Keratinocyte (primary cell): ENCODE measurements around a stretch of chr7.

DNA sequence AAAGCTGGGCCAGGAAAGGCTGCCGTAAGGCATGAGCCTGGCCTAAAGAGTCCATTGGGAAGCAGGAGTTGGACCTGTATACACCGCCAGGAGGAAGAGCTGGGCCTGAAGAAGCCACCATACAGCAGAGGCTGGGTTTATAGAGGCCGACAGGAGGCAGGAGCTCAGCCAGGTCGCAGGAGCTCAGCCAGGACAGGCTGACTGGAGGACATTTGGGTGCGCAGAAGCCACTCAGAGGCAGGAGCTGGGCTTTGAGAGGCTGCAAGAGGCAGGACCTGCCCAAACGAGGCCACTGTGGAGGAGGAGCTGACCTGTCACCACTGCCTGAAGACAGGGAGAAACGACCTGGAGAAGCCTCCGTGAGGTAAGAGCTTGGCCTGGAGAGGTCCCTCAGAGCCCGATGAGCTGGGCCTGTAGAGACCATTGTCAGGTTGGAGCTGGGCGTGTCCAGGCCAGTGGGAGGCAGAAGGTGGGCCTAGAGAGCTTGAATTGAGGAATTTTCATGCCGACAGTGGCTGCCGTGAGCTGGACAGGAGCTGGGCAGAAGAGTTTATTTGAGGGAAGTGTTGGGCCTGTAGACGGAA lies 173.9 kb downstream of the TPST1 start:
CAGE:
- cytosol, long polyA minus RNA = no peak
- cytosol, long polyA plus RNA = no peak
- long polyA plus RNA = no peak
- nucleus, long polyA minus RNA = no peak
- nucleus, long polyA plus RNA = no peak

DNA sequence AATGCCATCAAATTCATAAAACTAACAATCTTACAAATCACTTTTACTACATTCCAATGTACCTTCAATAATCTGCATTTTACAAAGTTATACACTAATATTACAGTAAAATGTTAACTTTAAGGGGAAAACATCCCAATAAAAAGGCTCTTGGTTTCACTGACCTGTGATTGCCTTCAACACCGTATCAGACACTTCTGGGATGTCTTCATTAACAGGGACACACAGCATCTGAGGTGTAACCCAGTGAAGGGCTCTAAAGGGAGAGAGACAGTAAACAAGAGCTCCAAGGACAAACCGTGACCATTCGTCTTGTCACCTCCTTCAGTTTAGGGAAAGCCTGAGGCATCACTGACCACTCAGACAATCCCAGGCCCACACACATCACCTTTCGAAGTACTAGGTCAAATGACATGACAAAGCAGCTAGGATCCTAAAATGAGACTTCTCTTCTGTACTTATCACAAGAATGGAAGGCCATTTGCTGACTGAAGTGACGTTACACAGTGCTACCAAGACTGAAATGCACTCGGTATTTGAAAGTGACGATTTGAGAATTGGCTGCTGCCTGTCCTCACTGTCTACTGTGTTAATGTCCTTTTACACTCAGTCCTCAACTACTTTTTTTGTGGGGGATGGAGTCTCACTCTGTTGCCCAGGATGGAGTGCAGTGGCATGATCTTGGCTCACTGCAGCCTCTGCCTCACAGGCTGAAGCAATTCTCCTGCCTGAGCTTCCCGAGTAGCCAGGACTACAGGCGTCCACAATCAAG lies 200.7 kb upstream of the KCTD7 start:
CAGE:
- cytosol, long polyA minus RNA = no peak
- cytosol, long polyA plus RNA = no peak
- long polyA plus RNA = no peak
- nucleus, long polyA minus RNA = no peak
- nucleus, long polyA plus RNA = no peak

CAGE:
- cytosol, long polyA minus RNA = no peak
- cytosol, long polyA plus RNA = no peak
- long polyA plus RNA = no peak
- nucleus, long polyA minus RNA = no peak
- nucleus, long polyA plus RNA = no peak
Observed at GRCh38 chr7:66700532-66701383, 39.8 kb upstream of the RABGEF1 start.

CAGE:
- cytosol, long polyA minus RNA = no peak
- cytosol, long polyA plus RNA = no peak
- long polyA plus RNA = no peak
- nucleus, long polyA minus RNA = no peak
- nucleus, long polyA plus RNA = no peak
Observed at GRCh38 chr7:66761488-66762214, 21.1 kb downstream of the RABGEF1 start.

DNA sequence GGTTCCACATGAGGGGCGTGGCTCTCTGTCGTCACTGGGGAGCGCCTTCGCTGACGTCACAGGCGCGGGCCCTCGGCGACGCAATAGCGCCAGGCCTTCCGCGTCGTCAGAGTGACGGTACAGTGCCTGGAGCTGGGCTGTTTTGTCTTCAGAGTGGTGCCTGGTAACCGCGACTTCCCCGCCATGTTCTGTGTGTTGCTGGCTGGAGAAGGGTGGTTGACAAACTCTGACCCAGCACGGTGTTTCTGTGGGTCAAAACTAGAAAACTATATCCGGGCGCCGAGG lies 76.1 kb upstream of the TMEM248 start:
CAGE:
- cytosol, long polyA minus RNA = no peak
- cytosol, long polyA plus RNA = no peak
- long polyA plus RNA = no peak
- nucleus, long polyA minus RNA = no peak
- nucleus, long polyA plus RNA = no peak

GRCh38 chr7:66845222-66845613 lies 75.8 kb upstream of the TMEM248 start:
CAGE:
- cytosol, long polyA minus RNA = no peak
- cytosol, long polyA plus RNA = no peak
- long polyA plus RNA = no peak
- nucleus, long polyA minus RNA = no peak
- nucleus, long polyA plus RNA = no peak

GRCh38 chr7:66860250-66860726 lies 60.7 kb upstream of the TMEM248 start:
CAGE:
- cytosol, long polyA minus RNA = no peak
- cytosol, long polyA plus RNA = no peak
- long polyA plus RNA = no peak
- nucleus, long polyA minus RNA = no peak
- nucleus, long polyA plus RNA = no peak

DNA sequence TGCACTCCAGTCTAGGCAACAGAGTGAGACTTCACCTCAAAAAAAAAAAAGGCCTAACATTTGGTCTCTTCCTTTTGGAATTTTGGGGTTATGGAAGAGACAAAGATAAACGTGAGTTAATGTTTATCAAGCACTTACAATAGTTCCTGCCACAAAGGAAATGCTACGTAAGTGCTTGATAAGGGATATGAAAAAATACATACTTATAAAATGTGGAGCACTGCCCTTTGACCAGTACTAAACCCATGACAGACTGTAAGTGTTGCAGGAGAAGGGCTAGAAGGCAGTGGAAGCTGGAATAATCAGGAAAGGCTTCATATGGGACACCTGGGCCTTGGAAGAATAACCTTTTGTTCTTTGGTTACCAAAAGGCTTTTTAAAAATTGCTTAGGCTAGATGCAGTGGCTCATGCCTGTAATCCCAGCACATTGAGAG lies 25.5 kb downstream of the TMEM248 start:
CAGE:
- cytosol, long polyA minus RNA = no peak
- cytosol, long polyA plus RNA = no peak
- long polyA plus RNA = no peak
- nucleus, long polyA minus RNA = no peak
- nucleus, long polyA plus RNA = no peak

CAGE:
- cytosol, long polyA minus RNA = no peak
- cytosol, long polyA plus RNA = no peak
- long polyA plus RNA = no peak
- nucleus, long polyA minus RNA = no peak
- nucleus, long polyA plus RNA = no peak
Observed at GRCh38 chr7:66958943-66959415, 36.4 kb downstream of the SBDS start.

DNA sequence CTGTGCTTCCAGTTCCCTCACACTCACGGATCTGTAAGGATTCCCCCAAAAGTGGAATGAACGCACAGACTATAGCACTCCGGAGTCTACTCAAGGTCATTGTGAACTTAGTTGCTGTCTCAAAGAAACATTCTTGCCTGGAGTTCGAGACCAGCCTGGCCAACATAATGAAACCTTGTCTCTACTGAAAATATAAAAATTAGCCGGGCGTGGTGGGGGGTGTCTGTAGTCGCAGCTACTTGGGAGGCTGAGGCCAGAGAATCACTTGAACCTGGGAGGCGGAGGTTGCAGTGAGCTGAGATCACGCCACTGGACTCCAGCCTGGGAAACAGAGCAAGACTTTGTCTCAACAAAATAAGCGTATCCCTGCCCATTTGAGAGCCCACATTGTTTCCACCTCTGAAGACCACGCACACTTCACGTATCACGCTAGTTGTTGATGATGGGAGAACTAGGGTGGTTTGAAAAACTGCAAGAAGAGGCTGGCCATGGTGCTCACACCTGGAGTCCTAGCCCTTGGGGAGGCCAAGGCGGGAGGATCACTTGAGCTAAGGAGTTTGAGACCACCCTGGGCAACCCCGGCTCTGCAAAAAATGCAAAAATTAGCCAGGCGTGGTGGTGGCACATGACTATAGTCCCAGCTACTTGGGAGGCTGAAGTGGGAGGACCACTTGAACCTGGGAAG lies 35.8 kb downstream of the SBDS start:
CAGE:
- cytosol, long polyA minus RNA = no peak
- cytosol, long polyA plus RNA = no peak
- long polyA plus RNA = no peak
- nucleus, long polyA minus RNA = no peak
- nucleus, long polyA plus RNA = no peak

DNA sequence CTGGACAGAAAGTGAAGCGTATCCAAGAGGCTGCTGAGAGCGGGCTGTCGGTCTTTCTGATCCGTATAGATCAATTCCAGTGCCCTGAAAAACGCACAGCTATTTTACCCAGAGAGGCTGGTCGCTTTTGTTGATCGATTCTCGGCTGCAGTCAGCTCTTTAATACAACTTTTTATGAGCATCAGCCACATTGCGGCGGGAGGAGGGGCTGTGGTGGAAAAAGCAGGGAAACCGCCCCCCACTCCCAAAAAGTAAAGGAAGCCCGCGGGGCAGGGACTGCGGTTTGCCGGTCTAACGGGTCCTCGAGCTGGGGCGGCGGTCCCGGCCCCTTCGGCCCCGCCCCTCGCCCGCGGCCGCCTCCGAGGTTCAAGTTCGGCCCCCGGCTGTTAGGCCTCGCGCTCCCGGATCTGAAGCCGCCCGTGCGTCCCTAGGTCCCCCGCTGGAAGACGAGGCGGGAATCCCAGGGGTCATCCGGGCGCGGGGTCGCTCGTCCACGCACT lies 1.1 kb upstream of the AUTS2 start:
CAGE:
- cytosol, long polyA minus RNA = no peak
- cytosol, long polyA plus RNA = no peak
- long polyA plus RNA = no peak
- nucleus, long polyA minus RNA = no peak
- nucleus, long polyA plus RNA = no peak

CAGE:
- cytosol, long polyA minus RNA = no peak
- cytosol, long polyA plus RNA = no peak
- long polyA plus RNA = no peak
- nucleus, long polyA minus RNA = no peak
- nucleus, long polyA plus RNA = no peak
Observed at GRCh38 chr7:69597626-69597811, 756 bp upstream of the AUTS2 start.

DNA sequence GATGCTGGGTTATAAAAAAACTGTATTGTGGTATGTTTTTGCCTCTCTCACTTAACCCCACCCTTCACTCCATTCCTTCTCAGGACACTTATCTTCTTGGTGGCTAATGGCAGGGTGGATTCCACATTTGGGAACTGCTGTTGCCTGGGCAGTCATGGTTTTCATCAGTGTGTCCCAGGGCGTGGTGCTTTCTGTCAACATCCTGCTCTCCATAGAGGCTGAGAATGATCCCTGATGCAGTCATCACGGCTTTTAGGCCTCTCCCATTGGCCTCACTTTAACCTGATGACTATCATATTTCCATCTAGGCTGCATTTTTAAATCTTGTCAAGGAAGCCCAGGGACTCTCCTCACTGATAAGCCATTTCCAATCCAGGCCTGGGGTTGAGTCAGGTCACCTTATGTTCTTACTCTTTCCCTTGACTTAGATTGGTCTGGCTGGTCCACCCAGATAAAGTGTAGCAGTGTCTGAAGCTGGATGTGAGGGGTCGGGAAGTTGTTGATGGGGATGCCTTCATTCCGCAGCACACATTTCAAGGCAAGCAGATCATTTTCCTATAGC lies 176.9 kb downstream of the AUTS2 start:
CAGE:
- cytosol, long polyA minus RNA = no peak
- cytosol, long polyA plus RNA = no peak
- long polyA plus RNA = no peak
- nucleus, long polyA minus RNA = no peak
- nucleus, long polyA plus RNA = no peak

DNA sequence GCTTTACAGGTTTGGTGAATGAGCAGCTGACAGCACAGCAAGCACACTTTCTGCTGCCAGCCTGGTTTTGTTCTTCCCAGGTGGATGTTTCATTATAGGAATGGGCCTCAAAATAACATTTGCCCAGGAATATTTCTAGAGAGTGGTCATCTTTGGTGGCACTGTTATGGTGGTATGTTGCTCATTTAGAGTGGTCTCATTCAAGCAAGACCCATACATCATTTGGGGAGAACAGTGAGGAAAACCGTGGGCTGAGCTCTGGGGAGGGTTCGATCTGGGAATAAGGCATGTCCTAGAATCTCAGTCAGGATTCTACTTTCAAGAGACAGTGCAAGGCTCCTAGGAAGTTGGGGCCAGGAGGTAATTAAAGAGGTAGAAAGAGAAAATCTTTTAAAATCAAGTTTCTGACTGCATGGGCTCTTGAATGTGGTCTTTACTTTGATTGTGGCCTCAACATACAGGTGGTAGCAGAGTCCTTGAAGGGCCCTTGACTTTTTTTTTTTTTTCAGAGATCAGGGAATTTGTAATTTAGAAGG lies 556.8 kb downstream of the AUTS2 start:
CAGE:
- cytosol, long polyA minus RNA = no peak
- cytosol, long polyA plus RNA = no peak
- long polyA plus RNA = no peak
- nucleus, long polyA minus RNA = no peak
- nucleus, long polyA plus RNA = no peak

GRCh38 chr7:70497396-70497931 lies 634.5 kb upstream of the GALNT17 start:
CAGE:
- cytosol, long polyA minus RNA = no peak
- cytosol, long polyA plus RNA = no peak
- long polyA plus RNA = no peak
- nucleus, long polyA minus RNA = no peak
- nucleus, long polyA plus RNA = no peak

DNA sequence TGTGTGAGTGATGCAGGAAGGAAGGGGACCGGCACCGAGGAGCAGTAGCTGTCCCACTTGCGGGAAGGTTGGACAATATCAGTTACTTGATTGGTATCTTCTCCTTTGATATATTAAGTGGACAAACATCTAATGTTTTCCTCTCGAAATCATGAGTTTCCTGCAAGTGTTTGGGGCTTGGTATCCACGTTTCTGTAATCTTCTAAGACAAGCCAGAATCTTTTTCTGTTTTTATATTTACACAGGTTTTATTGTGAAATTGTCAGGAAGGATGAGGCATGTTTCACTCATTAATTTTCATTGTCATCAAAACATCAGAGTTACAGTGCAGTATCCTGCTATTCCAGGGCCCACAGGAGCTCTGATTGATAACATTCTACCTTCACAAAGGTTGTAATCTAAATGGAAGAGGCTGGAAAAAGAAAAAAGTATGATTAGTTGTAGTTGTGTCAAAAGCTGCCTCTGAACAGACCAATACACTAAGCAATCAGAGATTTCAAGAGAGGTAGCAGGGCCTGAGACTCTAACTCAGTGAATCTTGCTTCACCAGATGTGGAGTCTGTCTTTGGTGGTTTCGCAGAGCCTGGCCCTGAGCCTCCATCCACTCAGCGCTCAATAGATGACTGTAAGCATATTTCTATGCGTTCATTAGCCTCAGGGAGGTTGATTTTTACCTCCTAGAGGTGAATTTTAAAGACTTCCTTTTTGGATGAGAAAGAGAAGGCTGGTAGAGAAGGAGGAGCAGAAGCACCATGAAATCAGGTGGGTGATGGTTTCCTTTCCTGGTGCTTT lies 627.2 kb upstream of the GALNT17 start:
CAGE:
- cytosol, long polyA minus RNA = no peak
- cytosol, long polyA plus RNA = no peak
- long polyA plus RNA = no peak
- nucleus, long polyA minus RNA = no peak
- nucleus, long polyA plus RNA = no peak

DNA sequence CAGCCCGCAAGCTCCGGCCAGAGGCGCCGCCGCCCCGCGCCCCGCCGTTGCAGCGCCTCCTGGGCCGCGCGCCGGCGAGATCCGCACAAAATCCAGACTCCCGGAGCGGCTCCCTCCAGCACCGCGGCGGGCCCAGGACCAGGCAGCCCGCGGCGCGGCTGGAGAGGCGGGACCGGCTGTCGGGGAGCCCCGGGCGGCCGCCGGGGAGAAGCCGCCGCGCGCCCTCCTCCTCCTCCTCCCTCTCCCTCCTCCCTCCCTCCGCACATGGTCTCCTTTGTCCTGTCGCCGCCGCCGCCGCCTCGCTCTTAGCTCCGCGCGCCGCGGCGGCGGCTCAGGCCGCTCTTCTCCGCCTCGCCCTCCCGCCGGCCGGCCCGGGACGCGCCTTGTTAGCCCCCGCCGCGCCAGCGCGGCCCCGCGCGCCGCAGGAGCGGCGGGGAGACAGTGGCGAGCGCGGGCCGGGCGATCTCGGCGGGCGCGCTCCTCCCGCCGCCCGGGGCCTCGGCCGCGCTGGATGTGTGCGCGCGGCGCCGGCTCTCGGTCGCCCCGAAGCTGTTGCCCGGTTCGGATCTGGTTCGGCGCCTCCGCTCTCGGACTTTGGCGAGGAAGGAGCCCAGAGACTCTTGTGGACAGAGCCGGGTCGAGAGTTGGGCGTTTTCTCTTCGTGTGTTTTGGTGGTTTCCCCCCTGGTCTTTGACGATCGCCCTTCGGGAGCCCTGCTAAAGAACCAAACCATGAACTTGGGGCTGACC lies 437.5 kb upstream of the GALNT17 start:
CAGE:
- cytosol, long polyA minus RNA = no peak
- cytosol, long polyA plus RNA = no peak
- long polyA plus RNA = no peak
- nucleus, long polyA minus RNA = no peak
- nucleus, long polyA plus RNA = no peak

CAGE:
- cytosol, long polyA minus RNA = no peak
- cytosol, long polyA plus RNA = no peak
- long polyA plus RNA = no peak
- nucleus, long polyA minus RNA = no peak
- nucleus, long polyA plus RNA = no peak
Observed at GRCh38 chr7:70717434-70717919, 414.5 kb upstream of the GALNT17 start.

GRCh38 chr7:70776674-70777522 lies 355.0 kb upstream of the GALNT17 start:
CAGE:
- cytosol, long polyA minus RNA = no peak
- cytosol, long polyA plus RNA = no peak
- long polyA plus RNA = no peak
- nucleus, long polyA minus RNA = no peak
- nucleus, long polyA plus RNA = no peak

DNA sequence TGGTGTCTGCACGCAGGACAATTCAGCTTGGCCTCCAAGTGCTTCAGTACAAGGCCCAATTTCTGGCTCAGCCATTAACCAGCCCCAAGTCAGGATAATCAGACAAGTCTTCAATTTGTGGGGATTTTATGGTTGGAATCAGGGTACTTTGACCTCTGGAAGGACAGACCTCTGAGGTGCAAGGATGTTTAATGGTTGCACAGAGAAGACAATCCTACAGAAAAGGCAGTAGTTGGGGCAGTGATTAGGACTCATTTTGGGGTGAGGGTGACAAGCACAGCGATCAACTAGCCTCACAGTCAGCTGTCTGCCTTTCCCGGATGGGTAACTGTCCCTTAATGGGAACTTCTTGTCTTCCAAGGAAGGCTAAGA lies 271.2 kb upstream of the GALNT17 start:
CAGE:
- cytosol, long polyA minus RNA = no peak
- cytosol, long polyA plus RNA = no peak
- long polyA plus RNA = no peak
- nucleus, long polyA minus RNA = no peak
- nucleus, long polyA plus RNA = no peak